Adrenal gland (tissue), 7 donors: Measurements from ENCODE around the gene CCDC27.

DNA sequence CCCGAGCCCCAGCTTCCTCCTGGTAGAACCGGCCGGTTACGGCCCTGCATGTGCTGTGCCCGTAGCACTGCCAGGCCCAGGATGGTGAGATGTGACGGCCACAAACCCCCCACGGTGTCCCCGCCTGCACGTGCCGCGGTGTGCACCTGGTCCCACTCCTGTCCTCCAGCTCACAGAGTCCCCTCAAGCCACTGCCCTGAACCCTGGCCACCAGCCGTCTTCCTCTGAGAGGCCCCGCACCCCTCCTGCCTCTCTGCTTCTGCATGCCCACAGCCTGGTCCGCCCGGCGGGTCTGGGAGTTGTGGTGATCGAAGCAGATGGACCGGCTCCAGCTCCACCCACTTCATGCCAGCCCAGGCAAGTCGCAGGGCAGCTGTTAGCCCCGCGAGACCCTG lies 55.4 kb downstream of the MORN1 start:
- PRO-cap, 3 experiments: no peak in any of the 3 experiments
- RAMPAGE, long total RNA, 4 experiments: no peak in any of the 4 experiments
- RRBS: no CpG with 5 or more reads among the region's 21 CpGs

- PRO-cap, 3 experiments: no peak in any of the 3 experiments
- RAMPAGE, long total RNA, 4 experiments: no peak in any of the 4 experiments
- RRBS: 100% methylated on average over 3 of the region's 35 CpGs
Measured at GRCh38 chr1:2387724-2388686, 3.3 kb downstream of the MORN1 start.

GRCh38 chr1:2390902-2391365 lies 420 bp downstream of the MORN1 start:
- PRO-cap, 3 experiments: no peak in any of the 3 experiments
- RAMPAGE, long total RNA, 4 experiments: no peak in any of the 4 experiments
- RRBS: no CpG with 5 or more reads among the region's 36 CpGs

- PRO-cap, 3 experiments: no peak in any of the 3 experiments
- RAMPAGE, long total RNA, 4 experiments: no peak in any of the 4 experiments
- RRBS: no CpG with 5 or more reads among the region's 25 CpGs
Measured at GRCh38 chr1:2395676-2396476, 4.2 kb downstream of the RER1 start.

DNA sequence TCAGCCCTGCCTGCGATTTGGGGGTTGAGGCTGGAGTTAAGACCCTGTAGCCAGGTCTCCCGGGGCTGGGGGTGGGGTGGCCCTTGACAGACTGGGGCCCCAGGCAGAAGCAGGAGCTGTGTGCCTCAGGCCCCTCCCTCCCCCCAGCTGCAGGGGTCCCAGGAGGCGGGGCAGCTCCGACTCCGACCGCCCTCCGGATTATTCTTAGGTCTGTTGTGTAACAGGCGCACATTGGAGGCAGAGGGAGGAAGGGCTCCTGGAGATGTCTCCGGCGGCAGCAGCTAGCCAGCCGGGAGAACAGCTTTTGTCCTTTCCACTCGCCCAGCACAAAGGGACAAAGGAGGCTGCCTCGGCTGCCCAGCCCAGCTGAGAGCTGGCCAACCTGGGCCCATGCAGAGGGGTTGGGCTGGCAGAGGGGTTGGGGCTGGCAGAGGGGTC lies 29.7 kb upstream of the PLCH2 start:
- PRO-cap, 3 experiments: no peak in any of the 3 experiments
- RAMPAGE, long total RNA, 4 experiments: no peak in any of the 4 experiments
- RRBS: 21% methylated on average over 3 of the region's 13 CpGs

GRCh38 chr1:2553819-2554512 lies 2.2 kb upstream of the TNFRSF14 start:
- PRO-cap, 3 experiments: no peak in any of the 3 experiments
- RAMPAGE, long total RNA, 4 experiments: no peak in any of the 4 experiments
- RRBS: 84% methylated on average over 3 of the region's 32 CpGs

GRCh38 chr1:2554991-2555490 lies 1.1 kb upstream of the TNFRSF14 start:
- PRO-cap, 3 experiments: no peak in any of the 3 experiments
- RAMPAGE, long total RNA, 4 experiments: no peak in any of the 4 experiments
- RRBS: 13% methylated on average over 1 of the region's 11 CpGs

DNA sequence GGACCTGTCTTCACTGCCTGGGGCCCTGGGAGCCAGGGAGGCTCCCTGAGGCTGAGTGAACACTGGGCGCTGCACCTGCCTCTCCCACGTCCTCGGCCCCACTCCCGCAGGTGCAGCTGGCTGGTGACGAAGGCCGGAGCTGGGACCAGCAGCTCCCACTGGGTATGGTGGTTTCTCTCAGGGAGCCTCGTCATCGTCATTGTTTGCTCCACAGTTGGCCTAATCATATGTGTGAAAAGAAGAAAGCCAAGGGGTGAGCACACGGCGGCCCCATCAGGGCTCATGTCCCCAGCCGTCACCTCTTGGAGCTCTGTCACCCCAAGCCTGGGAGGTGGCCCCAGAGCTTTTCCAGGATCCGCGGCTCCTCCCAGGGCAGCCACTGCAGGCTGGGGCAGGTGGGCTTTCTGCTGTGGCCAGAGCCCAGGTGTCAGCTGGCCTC lies 5.4 kb downstream of the TNFRSF14 start:
- PRO-cap, 3 experiments: no peak in any of the 3 experiments
- RAMPAGE, long total RNA, 4 experiments: no peak in any of the 4 experiments
- RRBS: no CpG with 5 or more reads among the region's 13 CpGs

DNA sequence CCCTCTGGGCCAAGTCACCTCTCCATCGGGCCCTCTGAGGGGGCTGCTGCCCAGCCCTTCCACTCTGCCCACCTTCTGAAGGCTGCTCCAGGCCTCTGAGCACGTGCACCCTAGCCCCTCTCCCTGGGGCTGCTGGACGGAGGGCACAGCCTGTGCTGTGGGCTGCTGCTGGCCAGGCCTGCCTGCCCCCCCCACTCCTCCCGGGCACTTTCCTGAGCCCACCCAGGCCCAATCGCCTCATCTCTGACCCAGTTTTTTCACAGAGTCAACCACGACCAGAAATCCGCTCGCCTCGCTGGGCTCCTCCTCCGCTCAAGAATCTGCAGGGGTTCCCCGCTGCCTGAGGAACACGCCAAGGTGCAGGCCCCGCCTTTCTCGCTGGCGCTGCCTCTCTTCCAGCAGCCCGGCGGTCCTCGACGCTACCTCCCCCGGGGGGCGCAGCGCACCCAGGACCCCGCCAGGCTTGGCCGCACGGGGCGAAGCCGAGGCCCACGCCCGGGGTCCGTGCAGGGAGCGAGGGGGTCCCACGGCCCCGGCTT lies 9.6 kb upstream of the MMEL1 start:
- PRO-cap, 3 experiments: no peak in any of the 3 experiments
- RAMPAGE, long total RNA, 4 experiments: no peak in any of the 4 experiments
- RRBS: under 1% methylated on average over 14 of the region's 33 CpGs

DNA sequence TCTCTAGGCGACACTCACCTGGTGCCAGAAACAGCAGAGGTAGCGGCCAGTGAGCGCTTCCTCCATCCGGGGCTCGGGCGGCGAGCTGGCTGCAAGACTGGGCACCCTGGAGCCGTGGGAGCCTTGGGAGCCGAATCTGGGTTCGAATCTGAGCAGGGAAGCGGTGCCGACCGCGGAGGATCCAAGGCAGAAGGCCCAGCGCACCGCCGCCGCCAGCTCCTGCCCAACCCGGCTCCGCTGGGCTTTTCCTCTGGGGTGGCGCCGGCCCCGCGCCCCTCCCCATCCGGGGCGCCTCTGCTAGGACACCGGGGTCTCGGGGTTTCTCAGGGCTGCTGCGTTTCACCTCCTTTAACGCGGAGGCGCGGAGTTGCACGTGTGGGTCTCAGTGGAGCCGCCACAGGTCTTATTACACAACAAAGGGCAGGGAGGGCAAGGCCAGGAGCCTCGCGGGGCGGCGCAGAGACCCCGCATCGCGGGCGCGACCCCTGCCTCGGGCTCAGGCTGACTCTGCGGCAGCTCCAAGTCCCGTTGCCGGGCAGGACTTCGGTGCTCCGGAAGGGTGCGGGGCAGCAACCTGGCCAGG lies 1.6 kb upstream of the PRDM16 start:
- PRO-cap, 3 experiments: no peak in any of the 3 experiments
- RAMPAGE, long total RNA, 4 experiments: no peak in any of the 4 experiments
- RRBS: 50% methylated on average over 2 of the region's 51 CpGs

DNA sequence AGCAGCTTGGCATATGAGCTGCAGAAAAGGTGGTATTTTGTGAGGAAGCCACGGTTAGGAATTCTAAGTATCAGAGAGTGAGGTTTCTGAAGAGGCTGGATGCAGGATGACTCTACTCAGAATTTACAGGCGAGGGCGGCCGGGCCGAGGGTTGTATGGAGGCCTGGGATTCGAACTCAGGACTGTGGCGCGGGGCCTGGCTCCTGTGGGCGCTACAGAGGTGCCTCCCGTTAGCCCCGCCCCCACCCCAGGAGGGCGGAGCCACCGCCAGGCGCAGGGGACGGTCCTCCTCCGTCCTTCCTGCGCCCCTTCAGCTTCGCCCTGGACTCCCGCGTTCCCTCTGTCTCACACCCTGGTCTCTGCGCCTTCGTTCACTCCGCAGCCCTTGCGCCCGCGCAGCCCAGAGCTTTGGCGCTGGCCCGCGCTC lies 178.3 kb downstream of the PRDM16 start:
- PRO-cap, 3 experiments: no peak in any of the 3 experiments
- RAMPAGE, long total RNA, 4 experiments: no peak in any of the 4 experiments
- RRBS: no CpG with 5 or more reads among the region's 29 CpGs

DNA sequence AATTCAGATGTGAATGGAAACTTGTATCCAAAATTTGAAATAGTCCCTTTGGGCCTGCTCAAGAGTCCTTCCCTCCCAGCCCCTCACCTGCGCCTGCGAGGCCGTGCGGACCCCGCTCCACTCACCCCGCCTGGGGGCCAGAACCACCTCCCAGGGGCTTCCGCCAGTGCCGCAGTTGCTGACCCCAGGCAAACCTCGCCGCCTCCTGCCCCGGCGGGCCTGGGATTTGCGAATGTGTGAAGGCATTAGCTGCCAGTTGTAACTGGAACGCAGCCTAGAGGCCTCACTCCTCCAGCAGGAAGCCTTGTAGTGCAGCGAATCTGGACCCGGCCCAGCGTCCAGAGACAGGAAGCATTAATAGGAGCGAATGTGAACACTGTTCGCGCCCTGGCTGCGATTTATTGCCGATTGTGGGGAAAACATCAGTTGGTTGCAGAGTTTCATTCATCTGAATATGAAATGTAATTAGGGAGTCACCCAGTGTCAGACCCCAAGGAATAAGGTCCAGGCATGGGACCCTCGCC lies 140.9 kb upstream of the ARHGEF16 start:
- PRO-cap, 3 experiments: no peak in any of the 3 experiments
- RAMPAGE, long total RNA, 4 experiments: no peak in any of the 4 experiments
- RRBS: 13% methylated on average over 3 of the region's 23 CpGs

- PRO-cap, 3 experiments: no peak in any of the 3 experiments
- RAMPAGE, long total RNA, 4 experiments: no peak in any of the 4 experiments
- RRBS: no CpG with 5 or more reads among the region's 18 CpGs
Measured at GRCh38 chr1:3402534-3402990, 51.9 kb upstream of the ARHGEF16 start.

DNA sequence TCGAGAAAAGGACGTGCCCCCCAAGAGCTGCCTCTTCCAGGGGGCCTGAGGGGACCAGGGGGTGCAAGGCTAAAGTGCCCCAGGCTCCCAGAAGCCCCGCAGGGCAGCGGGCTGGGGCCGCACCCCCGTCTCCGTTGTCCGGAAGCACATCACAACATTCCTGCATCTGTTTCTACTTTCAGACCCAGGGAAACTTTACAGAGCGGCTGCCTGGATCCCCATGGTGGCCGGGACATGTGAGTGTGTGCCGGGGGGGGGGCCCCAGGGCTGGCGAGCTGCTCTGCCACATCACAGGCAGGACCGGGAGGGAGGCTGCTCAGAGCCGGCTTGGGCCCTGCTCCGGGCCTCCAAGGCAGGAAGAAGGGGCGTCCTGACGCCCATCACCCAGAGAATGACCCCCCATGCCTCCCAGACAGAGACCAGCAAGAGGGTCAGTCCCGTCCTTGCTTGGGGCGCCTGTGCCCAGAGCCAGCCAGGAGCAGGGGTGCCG lies 68.4 kb downstream of the ARHGEF16 start:
- PRO-cap, 3 experiments: no peak in any of the 3 experiments
- RAMPAGE, long total RNA, 4 experiments: no peak in any of the 4 experiments
- RRBS: 92% methylated on average over 6 of the region's 20 CpGs

DNA sequence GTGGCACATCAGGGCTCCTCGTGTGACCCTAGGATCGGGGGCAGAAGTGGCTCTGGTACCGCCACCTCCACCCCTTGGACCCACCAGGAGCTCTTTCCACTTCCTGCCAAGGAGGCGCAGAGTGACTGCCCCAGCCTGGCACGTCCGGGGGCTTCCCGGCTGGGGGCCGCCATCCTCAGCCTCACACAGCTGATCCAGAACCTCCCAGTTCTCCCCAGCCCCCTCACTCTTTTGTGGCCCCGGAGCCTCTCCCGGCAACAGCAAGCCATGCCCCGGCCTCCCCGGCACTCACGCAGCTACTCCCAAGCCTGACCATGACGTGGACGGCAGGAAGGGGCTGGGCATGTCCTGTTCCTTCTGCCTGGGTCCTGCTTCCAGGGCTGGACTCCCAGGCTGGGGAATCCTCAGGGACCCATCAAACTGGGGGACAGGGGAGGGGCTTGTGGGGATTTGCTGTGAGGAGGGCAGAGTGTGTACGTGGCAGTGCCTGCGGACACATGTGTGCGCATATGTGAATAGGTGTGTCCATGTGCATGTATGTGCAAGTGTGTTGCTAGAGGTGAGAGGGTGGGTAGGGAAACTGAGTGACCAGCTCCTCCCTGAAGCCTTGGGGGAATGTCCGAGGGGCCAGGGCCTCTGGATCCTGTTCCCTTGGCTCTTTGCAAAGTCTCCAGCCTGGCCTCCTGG lies 17.2 kb downstream of the TP73 start:
- PRO-cap, 3 experiments: no peak in any of the 3 experiments
- RAMPAGE, long total RNA, 4 experiments: no peak in any of the 4 experiments
- RRBS: 65% methylated on average over 3 of the region's 19 CpGs

DNA sequence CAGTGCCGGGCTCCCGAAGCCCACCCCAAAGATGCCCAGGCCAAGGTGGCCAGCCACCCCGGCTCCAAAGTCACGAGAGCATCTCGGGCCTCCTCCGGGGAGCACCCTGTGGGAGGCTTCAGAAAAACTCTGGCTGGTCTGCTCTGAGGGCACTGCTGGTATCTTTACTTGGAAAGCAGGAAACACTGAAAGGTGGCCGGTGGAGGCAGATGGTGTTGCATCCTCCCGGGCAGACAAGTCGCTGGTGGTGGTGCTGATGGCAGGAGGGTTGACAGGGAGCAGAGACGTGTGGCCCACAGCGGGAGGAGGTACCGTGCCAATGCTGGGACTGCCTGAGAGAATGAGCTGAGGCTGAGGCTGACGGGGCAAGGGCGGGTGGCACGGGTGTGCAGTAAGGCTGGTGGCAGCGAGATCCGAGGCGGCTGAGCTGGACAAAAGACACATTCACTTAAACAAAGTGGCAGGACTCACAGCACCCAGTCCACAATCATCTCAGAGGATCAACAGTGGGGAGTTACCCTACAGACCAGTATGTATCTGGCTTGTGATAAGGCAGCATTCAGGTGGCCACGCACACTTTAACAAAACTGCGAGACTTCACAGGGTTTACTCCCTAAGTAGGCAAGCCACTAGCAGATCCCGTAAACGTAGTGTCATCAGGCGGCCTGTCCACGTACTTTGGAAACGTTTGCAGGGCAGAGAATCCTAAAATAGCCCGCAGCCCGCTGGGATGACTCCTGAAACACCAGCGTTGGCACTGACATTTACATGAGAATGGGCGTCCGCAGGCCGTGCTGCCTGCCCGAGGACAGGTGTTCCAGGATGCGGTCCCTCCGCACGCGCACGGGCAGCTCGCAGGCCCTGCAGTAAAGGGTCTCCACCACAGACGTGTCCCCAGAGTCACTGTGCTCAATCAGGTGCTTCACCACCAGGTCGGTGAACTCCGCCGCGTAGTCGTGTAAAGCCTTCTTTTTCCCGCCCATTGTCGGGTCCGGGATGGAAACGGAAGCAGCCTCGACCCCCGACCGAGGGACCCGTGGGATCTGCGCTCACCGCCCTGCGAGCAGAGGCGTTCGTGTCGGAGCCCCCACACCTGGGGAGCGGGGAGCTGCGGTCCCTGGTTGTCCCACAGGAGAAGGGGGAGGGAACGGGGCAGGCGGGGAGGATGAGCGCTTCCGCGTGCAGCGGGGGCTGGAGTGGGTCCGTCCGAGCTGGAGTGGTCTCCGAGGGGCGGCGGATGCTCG lies 6.1 kb upstream of the CCDC27 start:
- PRO-cap, 3 experiments: no peak in any of the 3 experiments
- RAMPAGE, long total RNA, 4 experiments: no peak in any of the 4 experiments
- RRBS: 85% methylated on average over 7 of the region's 72 CpGs

GRCh38 chr1:3752253-3752570 lies at the start of gene CCDC27:
Gene CCDC27 (plus strand): TSS chr1:3752450.
- PRO-cap, 3 experiments: no peak in any of the 3 experiments
- RAMPAGE, long total RNA, 4 experiments: no peak in any of the 4 experiments
- RRBS: no CpG with 5 or more reads among the region's 7 CpGs

DNA sequence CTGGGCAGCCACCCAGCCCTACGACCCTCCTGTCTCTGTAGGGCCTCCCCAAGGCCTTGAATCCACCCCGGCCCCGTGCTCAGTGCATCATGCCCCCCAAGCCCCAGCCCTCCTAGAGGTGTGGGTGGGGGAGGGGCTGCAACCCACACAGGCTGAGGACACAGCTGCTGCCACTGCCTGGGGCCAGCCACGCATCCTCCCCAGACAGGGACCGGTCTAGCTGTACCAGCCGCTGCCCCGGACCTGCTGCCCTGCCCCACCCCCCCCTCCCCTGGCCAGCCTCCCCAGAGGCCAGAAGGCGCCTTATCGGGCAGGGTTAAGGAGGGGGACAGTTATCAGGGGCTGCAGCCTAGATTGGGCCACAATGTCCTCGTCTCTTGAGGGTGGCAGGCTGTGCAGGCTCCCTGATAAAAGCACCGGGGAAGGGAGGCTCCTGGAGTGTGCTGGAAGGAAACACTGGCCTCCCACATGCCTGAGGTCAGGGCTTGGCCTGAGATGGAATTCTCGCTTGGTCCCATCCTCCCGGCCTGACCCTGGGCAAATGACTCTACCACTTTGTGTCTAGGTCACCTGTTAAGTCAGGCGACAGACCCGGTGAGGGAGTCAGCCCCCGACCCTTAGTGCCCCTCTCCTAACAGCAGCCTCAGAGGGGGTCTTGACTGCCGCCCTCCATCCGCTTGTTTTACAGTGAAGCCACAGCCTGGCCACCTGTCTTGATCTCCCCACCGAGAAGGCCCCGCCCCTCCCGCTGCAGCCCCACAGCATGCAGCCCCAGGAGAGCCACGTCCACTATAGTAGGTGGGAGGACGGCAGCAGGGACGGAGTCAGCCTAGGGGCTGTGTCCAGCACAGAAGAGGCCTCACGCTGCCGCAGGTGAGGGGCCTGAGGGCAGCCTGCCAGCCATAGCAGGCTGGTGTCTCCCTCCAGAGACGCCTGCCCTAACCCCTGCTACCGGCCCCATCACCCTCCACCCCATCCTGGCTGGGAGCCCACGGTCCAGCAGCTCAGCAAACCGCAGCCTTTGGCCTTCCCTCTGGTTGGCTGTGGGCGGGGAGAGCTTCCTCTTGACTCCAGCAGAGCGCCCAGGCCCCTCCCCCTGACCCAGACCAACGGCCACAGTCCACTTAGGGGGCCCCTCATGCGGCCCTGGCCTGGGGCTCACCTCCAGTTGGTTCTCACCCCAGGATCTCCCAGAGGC lies 2.5 kb downstream of the SMIM1 start:
- PRO-cap, 3 experiments: no peak in any of the 3 experiments
- RAMPAGE, long total RNA, 4 experiments: no peak in any of the 4 experiments
- RRBS: 53% methylated on average over 6 of the region's 34 CpGs

GRCh38 chr1:3784956-3786003 lies 11.0 kb downstream of the LRRC47 start:
- PRO-cap, 3 experiments: no peak in any of the 3 experiments
- RAMPAGE, long total RNA, 4 experiments: no peak in any of the 4 experiments
- RRBS: 41% methylated on average over 5 of the region's 25 CpGs

DNA sequence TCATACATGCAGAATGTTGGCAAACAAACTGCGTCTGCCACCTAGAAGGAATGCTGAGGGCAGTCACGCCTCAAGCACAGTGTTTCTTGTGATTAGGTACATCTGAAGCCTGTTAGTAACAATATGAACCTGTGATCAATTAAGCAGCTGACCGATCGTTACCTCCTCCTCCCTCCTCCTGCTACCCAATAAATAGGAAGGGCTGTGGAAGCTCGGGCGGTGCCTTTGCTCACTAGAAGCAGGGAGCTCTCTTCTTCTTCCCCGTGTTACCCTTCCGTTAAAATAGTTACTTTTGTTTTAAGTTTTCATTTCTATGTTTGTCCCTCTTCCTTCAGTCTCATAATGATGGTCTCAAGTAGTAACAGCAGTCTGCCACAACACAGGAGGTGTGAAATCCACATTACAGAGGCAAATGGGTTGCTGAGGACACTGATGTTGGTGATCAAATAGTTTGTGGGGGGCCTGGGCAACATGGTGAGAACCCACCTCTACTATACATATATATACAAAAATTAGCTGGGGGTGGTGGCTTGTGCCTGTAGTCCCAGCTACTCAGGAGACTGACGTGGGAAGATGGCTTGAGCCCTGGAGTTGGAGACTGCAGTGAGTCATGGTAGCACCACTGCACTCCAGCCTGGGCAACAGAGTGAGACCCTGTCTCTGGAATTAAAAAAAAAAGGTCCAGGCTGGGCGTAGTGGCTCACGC lies 13.8 kb upstream of the LRRC47 start:
- PRO-cap, 3 experiments: no peak in any of the 3 experiments
- RAMPAGE, long total RNA, 4 experiments: no peak in any of the 4 experiments
- RRBS: no CpG with 5 or more reads among the region's 11 CpGs